ENCODE measurements around the genes FAM76A and OPRD1.

DNA sequence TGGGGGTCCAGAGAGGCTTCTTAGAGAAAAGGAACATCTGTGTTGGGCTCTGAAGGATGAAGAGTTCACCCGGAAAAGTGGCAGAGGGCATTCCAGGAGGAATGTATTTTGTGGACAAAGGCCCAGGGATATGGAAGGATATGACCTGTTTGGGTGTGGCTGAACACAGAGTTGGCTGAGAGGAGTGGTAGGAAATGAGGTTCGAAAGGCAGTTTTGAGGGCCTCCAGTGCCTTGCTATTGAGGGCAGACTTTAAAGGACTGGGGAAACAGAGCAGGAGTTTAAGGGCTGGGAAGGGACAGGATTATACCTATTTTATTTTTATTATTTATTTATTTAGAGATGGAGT, 27.3 kb upstream of the WASF2 start:
- RRBS, 2 experiments: no CpG with 5 or more reads among the region's 2 CpGs

GRCh38 chr1:27593208-27594062, 10.5 kb downstream of the AHDC1 start:
- RRBS, 2 experiments: no CpG with 5 or more reads among the region's 14 CpGs

DNA sequence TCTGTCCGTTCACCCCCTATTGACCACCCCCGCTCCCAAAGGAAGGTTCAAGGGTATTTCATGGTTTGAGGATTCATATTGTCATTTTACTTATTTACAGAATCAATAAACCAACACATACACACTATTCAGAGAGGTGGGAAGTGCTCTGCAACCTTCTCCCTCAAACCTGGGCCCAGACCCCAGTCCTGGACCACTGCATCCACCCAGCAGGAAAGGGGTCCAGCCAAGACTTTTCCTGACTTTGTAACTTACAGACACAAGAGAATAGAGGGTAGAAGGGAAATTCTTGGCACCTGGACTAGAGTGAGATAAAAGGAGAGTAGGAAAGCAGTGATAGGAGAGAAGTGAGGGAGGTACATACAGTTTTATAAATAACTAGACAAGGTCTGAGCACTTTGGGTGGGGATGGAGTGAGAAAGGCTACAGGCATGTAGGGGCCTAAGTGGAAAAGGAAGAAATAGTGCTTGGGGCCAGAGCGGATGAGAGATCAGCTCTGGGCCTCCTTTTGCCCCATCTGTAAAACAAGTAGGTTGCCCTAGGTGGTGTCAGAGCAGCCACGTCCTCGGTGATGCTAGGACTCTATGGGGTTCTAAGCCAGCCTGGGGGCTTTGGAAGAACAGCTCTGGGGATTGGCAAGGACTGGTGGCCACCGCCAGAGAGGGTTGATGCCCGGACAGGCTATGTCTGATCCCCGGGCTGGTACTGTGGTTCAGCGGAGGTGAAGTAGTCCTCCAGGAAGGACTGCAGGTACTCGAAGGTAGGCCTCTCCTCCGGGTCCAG, 8.5 kb upstream of the AHDC1 start:
- RRBS, 2 experiments: 71 to 81% methylated on average over 4 of the region's 11 CpGs

DNA sequence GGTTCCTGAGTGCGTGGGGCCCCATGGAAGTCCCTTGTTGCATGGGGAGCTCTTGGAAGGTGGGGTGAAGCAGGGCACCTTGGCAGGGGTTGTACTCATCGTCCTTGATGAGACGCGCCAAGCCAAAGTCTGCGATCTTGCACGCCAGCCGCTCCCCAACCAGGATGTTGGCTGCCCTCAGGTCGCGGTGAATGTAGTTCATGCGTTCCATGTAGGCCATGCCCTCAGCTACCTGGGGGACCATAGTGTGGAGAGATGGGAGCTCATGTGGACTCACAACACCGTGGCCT, 10.4 kb upstream of the AHDC1 start:
- RRBS, 2 experiments: no CpG with 5 or more reads among the region's 11 CpGs

- RRBS, 2 experiments: no CpG with 5 or more reads among the region's 33 CpGs
Measured at GRCh38 chr1:27668997-27669683, 2.9 kb downstream of the IFI6 start.

DNA sequence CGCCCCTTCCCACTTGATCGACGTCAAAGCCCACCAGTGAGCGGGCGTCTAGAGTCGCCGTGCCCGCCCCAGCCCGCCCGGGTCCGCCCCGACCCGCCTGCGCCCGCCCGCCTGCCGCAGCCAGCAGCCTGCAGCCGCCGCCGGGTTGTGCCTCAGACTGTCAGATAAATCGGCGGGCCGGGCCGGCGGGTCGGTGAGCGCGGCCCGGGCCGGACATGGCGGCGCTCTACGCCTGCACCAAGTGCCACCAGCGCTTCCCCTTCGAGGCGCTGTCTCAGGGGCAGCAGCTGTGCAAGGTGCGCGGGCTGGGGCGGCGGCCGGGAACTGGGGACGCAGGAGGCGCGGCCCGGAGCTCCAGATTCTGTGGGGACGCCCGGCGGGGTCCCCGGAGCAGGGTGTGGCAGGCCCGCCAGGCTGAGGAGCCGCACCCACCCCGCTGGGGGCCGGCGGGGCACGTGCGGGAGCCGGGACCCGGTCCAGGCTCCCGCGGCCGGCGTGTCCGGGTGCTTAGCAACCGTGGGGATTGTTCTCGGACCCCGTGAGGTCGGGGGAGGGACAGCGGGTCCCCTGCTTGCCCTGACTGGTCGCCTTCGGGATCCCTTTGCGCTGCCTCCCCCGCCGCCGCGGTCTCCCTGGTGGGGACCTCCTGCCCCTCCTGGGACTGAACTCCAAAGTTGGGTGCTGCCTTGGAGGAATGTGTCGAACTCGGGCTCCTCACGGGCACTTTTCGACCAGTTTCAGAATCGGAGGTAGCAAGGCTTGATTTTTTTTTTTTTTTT, at the start of gene FAM76A:
Gene FAM76A (plus strand): TSS at position 96 of the 779 bp plus-strand sequence.
- RRBS, 2 experiments: under 1 to 2% methylated on average over 16 to 18 of the region's 80 CpGs

DNA sequence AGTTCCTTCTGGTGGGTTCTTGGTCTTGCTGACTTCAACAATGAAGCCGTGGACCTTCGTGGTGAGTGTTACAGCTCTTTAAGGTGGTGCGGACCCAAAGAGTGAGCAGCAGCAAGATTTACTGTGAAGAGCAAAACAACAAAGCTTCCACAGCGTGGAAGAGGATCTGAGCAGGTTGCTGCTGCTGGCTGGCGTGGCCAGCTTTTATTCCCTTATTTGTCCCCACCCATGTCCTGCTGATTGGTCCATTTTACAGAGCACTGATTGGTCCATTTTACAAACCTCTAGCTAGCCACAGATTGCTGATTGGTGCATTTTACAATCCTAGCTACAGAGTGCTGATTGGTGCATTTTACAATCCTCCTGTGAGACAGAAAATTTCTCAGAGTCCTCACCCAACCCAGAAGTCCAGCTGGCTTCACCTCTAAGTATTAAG, 17.2 kb downstream of the STX12 start:
- RRBS, 2 experiments: no CpG with 5 or more reads among the region's 5 CpGs

DNA sequence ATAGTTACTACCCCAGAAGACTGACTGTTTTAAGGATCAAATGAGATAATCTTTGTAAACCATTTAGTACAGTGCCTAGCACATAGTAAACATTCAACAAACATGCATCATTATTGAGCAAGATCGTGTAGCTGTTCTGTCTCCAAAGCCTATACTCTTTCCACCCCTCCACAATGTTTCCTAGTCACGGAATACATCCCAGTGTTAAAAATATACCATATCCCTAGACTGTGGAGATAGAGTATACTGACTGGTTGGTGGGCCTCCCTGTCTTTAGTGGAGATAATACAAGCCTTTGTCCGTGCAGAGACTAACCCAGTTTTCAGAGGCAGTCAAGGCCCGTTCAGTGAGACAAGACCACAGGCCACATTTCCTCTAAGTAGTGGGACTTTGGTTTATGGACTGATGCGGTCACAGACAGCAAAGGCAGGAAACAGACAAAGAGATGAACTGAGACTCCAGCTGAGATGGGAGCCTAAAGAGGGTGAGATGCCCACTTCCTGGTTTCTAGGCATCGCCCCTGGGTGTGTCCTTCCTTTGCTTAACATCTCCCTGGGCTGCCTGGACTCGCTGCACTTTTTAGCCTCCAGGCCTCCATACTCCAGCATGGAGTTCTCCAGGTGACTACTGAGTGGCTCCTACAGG, 14.7 kb downstream of the THEMIS2 start:
- RRBS, 2 experiments: no CpG with 5 or more reads among the region's 7 CpGs

DNA sequence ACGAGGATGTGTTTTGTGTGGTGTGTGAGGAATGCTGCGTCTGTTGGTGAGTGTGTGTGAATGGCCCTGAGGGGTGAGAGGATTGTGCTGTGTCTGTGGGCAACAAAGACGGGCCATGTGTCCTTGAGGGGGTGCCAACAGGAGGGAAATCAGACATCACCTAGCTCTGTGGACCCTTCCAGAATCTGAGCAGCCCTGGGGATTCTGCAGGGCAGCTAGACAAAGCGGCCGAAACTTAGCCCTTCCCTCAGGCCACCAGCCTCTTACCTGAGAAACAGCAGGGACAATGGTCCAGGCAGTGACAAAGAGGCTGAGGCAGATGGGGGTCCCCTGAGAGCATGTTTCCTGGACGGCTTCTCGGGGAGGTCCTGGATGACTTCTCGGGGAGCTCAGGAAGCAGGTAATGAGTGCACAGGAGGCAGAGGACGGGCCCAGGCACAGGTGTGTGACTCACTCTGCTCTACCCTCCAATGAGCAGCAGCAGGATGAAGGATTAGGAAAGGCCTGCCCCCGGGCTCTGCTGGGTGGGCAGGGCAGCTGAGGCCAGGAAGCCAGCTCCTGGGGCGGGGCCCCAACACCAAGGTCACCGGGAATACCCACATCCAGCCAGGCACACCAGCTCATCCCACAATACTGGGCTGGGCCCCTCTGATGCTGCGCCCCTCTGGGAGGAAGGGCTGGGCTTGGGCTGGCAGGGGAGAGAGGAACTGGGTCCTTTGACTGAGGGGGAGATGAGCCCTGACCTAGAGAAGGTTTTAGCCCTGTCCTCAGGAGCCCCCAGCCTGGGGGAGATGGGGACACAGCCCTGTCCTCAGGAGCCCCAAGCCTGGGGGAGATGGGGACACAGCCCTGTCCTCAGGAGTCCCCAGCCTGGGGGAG, 17.2 kb upstream of the PTAFR start:
- RRBS, 2 experiments: under 1 to 2% methylated on average over 3 of the region's 13 CpGs

- RRBS, 2 experiments: no CpG with 5 or more reads among the region's 10 CpGs
Measured at GRCh38 chr1:28199111-28200013, 22.9 kb upstream of the PTAFR start.

GRCh38 chr1:28296515-28297439, 32.1 kb upstream of the MED18 start:
- RRBS, 2 experiments: no CpG with 5 or more reads among the region's 14 CpGs

- RRBS, 2 experiments: no CpG with 5 or more reads among the region's 5 CpGs
Measured at GRCh38 chr1:28580350-28580929, 11.6 kb upstream of the RAB42 start.

DNA sequence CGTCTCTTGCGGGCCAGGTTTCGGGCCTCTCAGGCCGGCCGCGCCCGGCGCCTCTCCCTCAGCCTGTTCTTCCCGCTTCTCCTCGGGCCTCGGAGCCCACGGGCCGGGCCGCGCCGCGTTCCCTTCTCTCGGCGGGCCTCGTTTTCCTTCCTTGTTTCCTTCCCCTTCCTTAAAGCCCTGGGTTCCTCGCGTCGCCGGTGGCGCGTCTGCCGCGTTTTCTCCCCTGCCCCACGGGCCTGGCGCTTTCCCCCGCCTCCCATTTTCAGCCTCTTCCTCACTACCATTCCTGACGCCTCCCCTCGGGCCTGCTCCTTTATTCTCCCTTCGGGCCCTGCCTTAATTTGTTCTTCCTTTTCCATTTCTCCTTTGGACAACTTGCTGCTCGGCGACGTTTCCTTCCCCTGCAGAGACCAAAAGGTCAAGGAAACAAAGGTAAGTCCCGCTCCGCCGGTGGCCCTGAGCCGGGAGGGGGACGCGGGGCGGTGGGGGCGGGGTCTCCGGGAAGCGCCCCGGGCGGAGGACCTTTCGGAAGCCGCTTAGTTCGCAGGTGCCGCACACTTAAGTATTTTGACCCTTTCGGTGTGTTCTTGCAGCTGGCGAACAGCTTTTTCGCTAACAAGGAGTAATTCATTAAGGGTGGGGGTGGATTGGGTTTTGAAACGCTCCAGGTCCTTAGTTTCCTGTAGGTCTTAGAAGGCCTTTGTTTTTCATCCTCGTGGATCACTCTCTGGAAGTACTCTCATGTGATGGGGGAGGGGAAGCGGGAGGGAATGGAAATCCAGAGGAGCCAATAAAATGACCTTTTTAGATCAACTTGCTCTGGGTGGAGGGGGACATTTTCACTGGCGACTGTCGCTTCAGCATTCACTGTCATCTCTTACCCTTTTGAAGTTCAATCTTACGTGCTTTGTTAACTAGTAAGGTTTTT, 775 bp downstream of the YTHDF2 start:
- RRBS, 2 experiments: 1 to 4% methylated on average over 23 to 24 of the region's 62 CpGs

- RRBS, 2 experiments: no CpG with 5 or more reads among the region's 3 CpGs
Measured at GRCh38 chr1:28744041-28744398, 7.3 kb downstream of the YTHDF2 start.

- RRBS, 2 experiments: no CpG with 5 or more reads among the region's 9 CpGs
Measured at GRCh38 chr1:28754569-28755534, 18.1 kb downstream of the YTHDF2 start.

DNA sequence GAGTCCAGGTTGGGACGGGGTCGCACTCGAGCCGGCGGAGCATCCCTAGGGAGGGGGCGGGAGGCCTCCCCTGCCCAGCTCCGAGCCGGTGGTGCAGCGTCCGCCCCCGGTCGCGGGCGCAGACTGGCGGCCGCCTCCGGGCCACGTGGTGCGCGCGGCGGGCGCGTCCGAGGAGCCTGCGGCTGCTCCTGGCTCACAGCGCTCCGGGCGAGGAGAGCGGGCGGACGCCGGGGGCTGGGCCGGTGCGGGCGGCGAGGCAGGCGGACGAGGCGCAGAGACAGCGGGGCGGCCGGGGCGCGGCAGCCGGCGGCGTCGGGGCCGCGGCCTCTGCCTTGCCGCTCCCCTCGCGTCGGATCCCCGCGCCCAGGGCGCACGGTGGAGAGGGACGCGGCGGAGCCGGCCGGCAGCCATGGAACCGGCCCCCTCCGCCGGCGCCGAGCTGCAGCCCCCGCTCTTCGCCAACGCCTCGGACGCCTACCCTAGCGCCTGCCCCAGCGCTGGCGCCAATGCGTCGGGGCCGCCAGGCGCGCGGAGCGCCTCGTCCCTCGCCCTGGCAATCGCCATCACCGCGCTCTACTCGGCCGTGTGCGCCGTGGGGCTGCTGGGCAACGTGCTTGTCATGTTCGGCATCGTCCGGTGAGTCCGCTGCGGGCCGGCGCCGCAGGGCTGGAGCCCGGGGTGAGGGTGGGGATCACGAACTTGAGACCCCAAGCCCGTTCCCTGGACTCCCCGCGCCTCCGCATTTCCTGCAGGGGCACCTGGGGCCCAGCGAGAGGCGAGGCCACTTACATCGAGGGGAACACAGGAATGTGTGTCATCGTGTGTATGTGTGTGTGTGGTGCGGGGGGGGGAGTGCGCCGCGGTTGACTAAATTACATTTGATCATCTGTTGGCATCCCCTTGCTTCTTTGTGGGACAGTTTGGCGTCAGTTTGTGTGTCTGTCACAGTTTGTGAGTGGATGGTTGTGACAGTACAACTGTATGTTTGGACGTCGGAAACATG, at the start of gene OPRD1:
Gene OPRD1 (plus strand): TSS at position 196 of the 1,003 bp plus-strand sequence.
- RRBS, 2 experiments: under 1 to 1% methylated on average over 40 of the region's 119 CpGs

GRCh38 chr1:28927214-28928127, 13.1 kb downstream of the EPB41 start:
- RRBS, 2 experiments: no CpG with 5 or more reads among the region's 4 CpGs

DNA sequence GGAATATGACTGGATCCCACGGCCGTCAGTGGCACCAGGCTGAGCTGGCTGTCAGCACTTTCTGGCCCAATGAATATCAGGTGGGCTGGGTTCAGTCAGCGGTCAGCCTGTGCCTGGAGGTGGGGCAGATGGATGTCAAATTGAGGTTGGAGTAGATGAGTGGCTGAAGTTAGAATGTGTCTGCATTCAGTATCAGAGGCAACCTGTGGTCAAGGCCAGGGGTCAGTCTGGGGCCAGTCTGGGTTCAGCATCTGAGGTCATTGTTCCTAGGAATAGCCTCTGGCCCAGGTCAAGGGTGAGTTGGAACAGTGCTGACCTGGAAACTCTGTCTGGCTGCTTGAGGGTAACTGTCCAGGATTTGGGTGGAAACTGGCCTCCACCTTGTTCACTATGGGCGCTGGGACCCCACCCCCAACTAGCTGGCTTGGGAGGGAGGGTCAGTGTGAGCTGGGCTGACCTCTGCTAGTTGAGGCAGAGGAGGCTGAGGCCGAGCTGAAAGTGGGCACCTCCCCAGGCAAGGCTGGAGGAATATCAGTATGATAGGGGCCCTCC, 22.5 kb downstream of the PTPRU start:
- RRBS, 2 experiments: no CpG with 5 or more reads among the region's 5 CpGs

- RRBS, 2 experiments: no CpG with 5 or more reads among the region's 6 CpGs
Measured at GRCh38 chr1:29354613-29354938, 118.3 kb downstream of the PTPRU start.

GRCh38 chr1:29709182-29710333, 473.2 kb downstream of the PTPRU start:
- RRBS, 2 experiments: no CpG with 5 or more reads among the region's 16 CpGs